Heart (tissue), 3 donors: ENCODE data around the genes TAF9B, TRMT2B and TIMM8A.

GRCh38 chrX:74605779-74606097 lies 8.7 kb downstream of the RLIM start:
- RAMPAGE, long total RNA, 2 experiments: no peak in any of the 2 experiments

- RAMPAGE, long total RNA, 2 experiments: no peak in any of the 2 experiments
Measured at GRCh38 chrX:77787898-77788642, 2.1 kb upstream of the ATRX start.

DNA sequence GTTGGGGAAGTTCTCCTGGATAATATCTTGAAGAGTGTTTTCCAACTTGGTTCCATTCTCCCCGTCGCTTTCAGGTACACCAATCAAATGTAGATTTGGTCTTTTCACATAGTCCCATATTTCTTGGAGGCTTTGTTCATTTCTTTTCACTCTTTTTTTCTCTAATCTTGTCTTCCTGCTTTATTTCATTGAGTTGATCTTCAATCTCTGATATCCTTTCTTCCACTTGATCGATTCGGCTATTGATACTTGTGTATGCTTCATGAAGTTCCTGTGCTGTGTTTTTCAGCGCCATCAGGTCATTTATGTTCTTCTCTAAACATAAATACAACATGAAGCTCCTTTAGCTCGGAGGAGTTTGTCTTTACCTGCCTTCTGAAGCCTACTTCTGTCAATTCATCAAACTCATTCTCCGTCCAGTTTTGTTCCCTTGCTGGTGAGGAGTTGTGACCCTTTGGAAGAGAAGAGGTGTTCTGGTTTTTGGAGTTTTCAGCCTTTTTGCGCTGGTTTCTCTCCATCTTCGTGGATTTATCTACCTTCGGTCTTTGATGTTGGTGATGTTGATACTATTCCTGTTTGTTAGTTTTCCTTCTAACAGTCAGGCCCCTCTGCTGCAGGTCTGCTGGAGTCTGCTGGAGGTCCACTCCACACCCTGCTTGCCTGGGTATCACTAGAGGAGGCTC lies 36.7 kb upstream of the ATRX start:
- RAMPAGE, long total RNA, 2 experiments: no peak in any of the 2 experiments

- RAMPAGE, long total RNA, 2 experiments: no peak in any of the 2 experiments
Measured at GRCh38 chrX:78125485-78126763, 13.5 kb downstream of the TAF9B start.

DNA sequence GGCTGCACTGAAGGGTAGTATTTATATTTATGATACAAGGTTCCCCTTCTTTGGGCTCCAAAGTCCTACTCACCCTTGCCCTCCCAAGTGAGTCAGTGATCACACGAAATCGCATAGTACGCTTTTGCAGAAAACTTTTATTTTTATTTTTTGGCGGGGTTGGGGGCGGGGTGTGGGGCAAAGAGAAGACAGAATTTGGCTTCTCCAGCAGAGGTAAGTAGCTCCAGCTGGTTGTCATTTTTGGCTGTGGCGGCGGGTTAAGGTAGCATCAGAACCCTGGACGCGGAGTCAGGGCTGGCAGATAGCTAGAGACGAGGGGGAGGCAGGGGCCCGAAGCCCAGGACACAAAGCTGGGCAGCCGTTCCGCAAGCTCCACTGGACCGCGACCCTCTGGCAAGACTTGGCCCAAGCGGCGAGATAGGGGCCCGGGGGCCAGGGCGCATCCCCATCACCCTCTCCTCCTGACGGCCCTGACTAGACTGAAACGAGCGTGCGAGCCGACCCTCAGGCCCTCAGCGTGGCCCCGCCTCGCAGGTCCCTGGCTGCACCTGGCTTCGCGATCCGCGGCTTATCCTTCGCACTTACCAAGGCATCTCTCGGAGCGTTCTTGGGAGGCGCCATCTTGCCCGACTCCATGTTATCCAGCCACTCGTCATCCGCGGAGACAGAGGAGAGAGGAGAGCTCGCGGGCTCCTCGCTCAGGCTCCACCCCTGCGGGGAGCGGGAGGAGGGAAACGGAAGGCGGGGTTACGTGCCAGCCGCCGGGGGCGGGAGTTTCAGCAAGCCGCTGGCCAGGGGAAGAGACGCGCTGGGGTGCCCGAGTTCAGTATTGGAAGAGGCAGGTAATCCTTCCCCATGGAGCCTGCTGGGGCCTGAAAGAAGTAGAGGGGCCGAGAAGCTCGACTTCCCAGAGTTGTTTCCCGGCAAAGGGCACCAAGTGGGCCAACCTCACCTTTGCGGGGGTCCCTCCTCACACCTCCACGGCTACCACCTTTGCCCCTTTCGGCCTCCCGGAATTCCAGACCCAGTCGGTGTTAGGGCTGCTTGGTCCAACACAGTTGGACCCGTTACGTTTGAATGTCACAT lies at the start of gene TAF9B:
Gene TAF9B, minus strand, starts transcription at position 675 of the 1,086 bp plus-strand sequence.
- RAMPAGE, long total RNA, 2 experiments: start-site peak on the minus strand in 2 of 2 experiments, centred at positions 656 to 678 of the sequence, 460 to 1,087 reads per replicate

DNA sequence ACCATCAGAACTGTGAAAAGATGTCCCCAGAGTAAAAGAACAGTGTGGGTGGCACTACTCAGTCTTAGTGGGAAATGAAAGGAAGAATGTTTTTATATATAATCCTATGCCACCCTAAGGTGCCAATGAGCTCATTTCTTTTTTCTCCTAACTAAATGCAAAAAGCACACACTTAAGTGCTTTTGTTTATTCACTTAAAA lies 104.5 kb downstream of the ITM2A start:
- RAMPAGE, long total RNA, 2 experiments: no peak in any of the 2 experiments

DNA sequence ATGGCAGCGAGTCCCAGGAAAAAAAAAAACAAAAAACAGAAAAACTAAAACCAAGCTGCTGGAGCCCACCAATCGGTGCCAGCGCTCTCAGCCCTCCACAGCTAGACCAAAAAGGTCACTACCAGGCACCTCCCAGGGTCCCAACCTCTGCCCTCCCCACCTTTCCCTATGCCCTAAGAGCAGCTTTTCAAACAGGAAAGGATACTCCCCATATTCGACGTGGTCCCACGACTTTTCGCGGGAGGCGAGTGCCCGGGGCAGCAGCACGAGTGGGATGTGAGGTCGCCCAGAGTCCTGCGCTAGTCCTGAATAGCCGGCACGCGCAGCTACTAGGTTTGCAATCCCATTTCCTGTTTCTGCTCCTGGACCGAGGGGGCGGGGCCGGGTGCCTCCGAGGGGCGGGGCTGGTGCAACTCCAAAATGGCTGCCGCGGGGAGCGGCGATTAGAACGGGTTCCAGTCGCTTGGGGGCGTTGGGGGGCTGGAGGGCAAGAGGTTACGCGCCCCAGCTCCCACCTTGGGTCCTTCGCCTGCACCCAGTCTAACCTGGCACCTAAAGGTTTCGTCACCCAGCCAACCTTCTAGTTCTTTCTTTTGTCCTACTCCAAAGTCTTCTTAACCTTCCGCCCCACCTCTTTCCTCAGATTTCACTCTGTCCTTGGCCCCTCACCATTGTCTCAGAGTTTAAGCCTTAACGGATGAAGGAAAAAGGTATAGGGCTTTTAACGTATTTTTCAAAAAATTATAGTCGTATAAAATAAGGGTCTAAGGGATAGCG lies 85.1 kb upstream of the TENT5D start:
- RAMPAGE, long total RNA, 2 experiments: no peak in any of the 2 experiments

DNA sequence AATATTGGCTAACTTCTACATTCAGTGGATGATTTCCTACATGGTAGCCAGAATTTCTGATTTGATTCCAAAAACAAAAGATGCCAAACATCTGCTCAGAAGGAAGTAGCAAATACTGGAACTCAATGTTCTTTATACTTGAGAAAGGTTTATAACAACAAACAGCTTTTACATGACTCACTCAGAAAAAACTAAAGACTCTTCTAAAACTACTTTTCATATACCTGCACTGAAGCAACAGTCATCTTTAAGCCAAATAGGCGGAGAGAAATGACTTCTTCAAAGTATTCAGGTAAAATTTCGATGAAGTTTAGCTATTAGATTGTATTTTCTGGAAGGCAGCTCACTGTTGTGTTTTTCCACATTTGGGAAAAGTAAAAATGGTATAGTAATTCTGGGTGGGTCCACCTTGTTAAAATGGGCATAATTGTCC lies 750.4 kb upstream of the POU3F4 start:
- RAMPAGE, long total RNA, 2 experiments: no peak in any of the 2 experiments

- RAMPAGE, long total RNA, 2 experiments: no peak in any of the 2 experiments
Measured at GRCh38 chrX:87728445-87728953, 210.9 kb downstream of the KLHL4 start.

DNA sequence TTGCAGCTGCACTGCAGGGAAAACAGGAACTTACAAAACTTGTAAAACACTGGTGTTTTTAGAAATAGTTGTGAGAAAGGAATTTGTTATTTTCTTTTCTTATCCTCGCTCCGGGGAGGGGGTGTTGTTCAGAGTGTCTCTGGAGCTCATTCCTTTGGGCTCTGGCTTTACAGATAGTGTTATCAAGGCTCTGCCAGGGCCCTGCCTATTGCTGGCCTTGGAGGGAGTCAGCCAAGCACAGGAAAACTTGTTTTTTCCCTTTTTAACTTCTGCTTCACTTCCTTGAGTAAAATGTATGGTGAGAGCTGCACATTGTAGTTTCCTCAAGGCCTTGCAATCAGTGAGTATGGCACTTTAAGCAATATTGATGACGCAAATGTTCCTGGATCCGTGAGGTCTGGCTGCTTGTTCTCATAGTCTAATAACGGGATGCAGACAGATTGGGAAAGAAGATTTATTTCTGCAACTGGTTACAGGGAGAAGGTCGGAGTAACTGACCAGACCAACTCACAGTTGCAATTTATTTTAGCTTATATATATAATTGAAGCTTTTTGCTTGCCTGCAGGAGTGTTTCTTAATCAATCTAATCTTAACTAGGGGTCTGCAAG lies 536.7 kb downstream of the TGIF2LX start:
- RAMPAGE, long total RNA, 2 experiments: no peak in any of the 2 experiments

DNA sequence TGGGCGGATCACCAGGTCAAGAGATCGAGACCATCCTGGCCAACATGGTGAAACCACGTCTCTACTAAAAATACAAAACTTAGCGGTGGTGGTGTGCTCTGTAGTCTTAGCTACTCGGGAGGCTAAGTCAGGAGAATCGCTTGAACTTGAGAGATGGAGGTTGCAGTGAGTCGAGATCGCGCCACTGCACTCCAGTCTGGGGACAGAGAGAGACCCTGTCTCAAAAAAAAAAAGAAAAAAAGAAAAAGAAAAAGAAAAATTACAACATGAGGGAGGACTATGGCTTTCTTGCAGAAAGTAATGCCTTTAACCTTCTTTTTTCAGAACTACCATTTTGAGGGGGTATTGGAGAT lies 453.2 kb downstream of the FAM133A start:
- RAMPAGE, long total RNA, 2 experiments: no peak in any of the 2 experiments

GRCh38 chrX:96538226-96538805 lies 146.3 kb upstream of the DIAPH2 start:
- RAMPAGE, long total RNA, 2 experiments: no peak in any of the 2 experiments

GRCh38 chrX:97181888-97182190 lies 298.1 kb downstream of the RPA4 start:
- RAMPAGE, long total RNA, 2 experiments: no peak in any of the 2 experiments

DNA sequence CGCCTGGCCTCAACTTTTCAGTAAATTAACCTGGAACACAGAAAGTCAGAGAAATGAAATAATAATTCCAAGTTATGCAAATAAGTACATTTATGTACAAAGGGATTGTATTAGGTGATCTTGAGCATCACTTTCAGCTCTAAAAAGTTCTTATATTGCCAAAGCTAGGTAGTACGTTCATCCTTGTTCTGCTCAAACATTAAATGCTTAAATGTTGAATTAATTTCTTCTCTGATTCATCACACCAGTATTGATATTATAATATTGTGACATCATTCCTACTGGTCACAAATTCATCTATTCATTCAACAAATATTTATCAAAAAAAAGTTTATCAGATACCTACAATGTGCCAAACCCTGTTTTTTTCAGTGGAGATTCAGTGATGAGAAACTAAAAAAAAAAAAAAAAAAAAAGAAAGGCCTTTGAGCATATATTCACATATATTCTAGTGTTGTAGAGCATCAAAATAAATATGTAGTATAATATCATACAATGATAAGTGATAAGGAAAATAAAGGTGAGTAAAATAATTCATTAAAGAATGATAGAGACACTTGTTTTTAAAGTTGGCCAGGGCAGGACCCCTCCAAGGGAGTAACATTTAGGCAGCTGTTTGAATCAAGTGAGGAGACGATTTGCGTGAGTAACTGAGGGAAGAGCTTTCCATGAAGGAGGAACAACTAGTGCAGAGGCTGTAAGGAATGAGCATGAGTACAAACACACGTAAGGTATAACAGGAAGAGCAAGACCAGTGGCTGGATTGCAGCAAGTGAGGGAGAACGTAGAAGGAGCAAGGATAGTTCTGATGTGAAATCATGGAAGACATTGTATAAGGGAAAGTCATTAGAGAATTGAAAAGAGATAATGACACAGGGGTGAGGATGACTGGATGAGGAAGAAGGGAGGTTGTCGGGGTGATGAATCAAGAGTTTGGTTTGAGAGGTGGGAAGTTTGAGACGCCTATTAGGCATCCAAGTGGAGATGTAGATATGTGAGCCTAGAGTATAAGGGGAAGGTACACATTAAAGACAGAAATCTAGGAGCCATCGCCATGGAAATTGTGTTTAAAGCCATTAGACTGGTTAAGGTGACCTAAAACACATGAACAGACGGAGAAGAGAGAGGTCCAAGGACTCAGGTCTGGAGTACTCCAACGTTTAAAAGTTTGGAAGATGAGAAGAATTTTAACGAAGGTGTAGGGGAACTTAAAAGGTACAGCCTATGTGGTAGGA lies 378.4 kb downstream of the RPA4 start:
- RAMPAGE, long total RNA, 2 experiments: no peak in any of the 2 experiments

GRCh38 chrX:100593115-100593504 lies 8.4 kb downstream of the TNMD start:
- RAMPAGE, long total RNA, 2 experiments: no peak in any of the 2 experiments

- RAMPAGE, long total RNA, 2 experiments: no peak in any of the 2 experiments
Measured at GRCh38 chrX:100812713-100813175, 7.4 kb upstream of the CSTF2 start.

DNA sequence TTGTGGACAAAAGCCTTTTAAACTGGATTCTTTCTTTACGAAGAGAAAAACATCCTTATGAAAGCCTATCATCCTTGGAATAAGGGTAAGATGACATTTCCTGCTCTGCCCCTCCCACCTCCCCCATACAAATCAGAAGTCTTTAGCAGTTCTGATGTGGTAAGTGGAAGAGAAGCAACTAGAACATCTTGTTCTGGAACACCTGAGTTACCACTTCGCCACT lies 4.4 kb downstream of the XKRX start:
- RAMPAGE, long total RNA, 2 experiments: no peak in any of the 2 experiments

- RAMPAGE, long total RNA, 2 experiments: start-site peak on the minus strand in 1 of 2 experiments, at chrX:101051851-101052096 at its widest, 21 to 64 reads per replicate
Measured at GRCh38 chrX:101051219-101052421, at the start of gene TRMT2B. TSS of gene TRMT2B (minus strand) at chrX:101052111.

- RAMPAGE, long total RNA, 2 experiments: start-site peak on the minus strand in 2 of 2 experiments, at chrX:101348686-101348725 at its widest, 41 to 501 reads per replicate
Measured at GRCh38 chrX:101348279-101349297, at the start of gene TIMM8A. TSS of gene TIMM8A (minus strand) at chrX:101348742.

DNA sequence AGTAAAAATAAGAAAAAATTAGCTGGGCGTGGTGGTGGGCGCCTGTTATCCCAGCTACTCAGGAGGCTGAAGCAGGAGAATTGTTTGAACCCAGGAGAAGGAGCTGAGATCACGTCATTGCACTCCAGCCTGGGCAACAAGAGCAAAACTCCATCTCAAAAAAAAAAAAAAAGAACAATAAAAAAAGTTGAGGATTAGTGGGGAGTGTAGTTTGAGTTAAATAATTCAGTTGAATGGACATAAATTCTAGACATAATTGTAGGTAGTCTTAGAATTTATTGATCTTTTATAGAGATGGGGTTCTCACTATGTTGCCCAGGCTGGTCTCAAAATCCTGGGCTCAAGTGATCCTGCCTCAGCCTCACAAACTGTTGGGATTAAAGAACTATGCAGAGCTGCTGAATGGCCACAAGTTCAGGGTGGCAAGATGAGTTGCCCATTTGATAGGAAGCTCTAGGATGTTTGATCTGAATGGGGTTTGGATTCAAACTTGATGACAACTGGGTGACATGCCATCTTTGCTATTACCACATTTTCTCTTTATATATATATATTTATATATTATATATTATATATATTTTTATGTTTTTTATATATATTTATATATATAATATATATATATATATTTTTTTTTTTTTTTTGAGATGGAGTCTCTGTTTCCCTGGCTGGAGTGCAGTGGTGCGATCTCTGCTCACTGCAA lies 3.5 kb downstream of the RPL36A start:
- RAMPAGE, long total RNA, 2 experiments: no peak in any of the 2 experiments